ENCODE results near the gene PABPN1L.

GRCh38 chr16:88673593-88674520 is 11.0 kb upstream of the MVD start:
- RRBS, result no CpG with 5 or more reads among the region's 24 CpGs

DNA sequence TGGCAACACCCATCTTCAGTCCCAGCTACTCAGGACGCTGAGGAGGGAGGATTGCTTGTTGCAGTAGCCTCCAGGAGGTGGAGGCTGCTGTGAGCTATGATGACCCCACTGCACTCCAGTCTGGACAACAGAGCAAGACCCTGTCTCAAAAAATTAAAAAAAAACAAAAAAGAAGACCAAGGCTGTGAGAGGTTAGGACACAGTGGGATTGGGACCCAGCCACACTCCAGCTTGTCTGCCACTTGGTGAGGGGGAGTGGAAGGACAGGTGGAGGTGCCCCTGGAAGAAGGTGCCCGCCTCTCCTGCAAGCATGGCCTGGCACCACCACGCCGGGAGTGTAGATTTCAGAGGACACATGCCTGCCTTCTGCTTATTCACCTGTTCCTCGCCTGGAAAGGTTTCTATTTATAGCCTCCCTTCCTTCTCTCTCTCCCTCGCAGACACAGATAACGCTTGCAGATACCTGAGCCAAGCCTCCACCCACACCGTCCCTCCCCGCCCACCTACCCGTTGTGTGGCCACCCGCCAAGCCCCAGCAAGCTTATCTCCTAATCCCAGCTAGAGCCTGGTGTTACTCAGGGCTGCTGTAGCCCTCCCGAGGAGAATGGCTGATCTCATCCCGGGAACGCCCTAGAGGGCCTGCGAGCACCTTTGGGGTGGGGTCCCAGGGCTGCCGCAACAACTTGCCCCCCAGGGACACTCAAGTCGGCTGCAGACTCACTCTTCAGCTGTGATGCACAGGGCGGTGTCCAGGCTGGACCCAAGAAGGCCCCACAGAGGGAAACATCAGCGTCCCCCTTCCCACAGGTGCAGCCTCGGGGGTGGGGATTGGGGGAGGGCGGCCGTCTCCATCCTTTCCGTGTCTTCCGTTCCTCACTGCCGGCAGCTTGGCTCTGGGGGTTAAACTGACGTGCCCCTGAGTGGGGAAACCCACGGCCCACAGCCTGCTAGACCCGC is 1.7 kb upstream of the SNAI3 start:
- RRBS, result no CpG with 5 or more reads among the region's 28 CpGs

GRCh38 chr16:88693194-88693508 is 6.8 kb upstream of the SNAI3 start:
- RRBS, result no CpG with 5 or more reads among the region's 4 CpGs

- RRBS, result 92% methylated on average over 12 of the region's 48 CpGs
Measured at GRCh38 chr16:88697127-88697838, 8.9 kb downstream of the RNF166 start.

- RRBS, result no CpG with 5 or more reads among the region's 19 CpGs
Measured at GRCh38 chr16:88724745-88725231, 18.5 kb downstream of the CTU2 start.

DNA sequence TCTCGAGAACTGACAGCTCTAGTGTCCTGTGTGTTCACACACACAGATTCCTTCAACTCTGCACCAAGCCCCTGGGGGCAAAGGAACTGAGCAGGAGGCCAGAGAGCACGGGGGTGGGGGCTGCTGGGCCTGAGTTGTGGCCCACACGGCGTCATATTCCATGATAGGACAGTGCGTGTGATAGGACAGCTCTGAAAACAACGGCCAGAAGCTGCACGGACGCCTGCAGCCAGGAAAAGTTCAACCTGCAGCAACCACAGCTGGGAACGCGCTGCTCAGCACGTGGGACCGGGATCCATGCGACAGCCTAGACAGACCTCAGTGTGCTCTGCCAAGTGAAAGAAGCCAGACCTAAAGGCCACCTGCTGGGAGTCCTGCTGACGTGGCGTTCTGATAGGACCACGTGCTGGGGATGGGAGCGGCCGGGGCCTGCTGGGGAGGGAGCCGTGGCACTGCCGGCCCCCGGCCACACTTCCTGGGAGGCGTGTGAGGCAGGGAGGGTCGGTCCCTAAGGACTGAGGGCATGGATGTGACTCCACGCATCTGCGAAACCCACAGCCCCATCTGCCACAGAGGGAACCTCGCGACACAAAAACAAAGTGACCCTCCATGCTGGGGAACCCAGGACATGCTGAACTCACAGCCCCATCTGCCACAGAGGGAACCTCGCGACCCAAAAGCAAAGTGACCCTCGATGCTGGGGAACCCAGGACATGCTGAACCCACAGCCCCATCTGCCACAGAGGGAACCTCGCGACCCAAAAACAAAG is 21.7 kb downstream of the CTU2 start:
- RRBS, result no CpG with 5 or more reads among the region's 32 CpGs

- RRBS, result 98% methylated on average over 7 of the region's 26 CpGs
Measured at GRCh38 chr16:88744829-88745507, 38.7 kb downstream of the CTU2 start.

- RRBS, result 7% methylated on average over 3 of the region's 39 CpGs
Measured at GRCh38 chr16:88769380-88770391, 15.3 kb downstream of the PIEZO1 start.

DNA sequence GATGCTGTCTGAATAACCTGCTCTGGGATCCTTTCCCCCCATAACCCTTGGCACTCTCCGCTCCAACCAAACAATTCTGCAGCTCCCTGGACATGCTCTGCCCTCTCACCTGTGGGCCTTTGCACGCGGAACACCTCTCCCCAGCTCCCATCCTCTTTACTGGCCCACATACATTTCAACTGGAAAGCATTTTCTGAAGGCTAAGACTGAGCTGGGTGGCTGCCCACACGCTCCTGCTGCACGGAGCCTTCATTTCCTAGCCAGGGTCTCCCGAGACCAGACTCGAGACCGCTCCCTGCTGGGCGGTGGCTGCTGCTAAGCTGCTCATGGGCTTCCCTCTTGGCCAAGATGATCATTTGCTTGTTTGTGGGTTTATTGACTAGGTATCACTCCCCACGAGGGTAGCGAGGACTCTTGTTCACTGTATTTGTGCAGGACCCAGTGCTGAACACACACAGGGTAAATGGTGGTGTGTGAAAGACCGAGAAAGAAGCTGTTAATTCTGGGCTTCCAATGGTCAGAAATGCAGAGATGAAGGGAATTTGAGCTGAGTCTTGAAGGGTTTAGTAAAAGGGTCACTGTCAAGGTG is 805 bp downstream of the TRAPPC2L start:
- RRBS, result no CpG with 5 or more reads among the region's 12 CpGs

DNA sequence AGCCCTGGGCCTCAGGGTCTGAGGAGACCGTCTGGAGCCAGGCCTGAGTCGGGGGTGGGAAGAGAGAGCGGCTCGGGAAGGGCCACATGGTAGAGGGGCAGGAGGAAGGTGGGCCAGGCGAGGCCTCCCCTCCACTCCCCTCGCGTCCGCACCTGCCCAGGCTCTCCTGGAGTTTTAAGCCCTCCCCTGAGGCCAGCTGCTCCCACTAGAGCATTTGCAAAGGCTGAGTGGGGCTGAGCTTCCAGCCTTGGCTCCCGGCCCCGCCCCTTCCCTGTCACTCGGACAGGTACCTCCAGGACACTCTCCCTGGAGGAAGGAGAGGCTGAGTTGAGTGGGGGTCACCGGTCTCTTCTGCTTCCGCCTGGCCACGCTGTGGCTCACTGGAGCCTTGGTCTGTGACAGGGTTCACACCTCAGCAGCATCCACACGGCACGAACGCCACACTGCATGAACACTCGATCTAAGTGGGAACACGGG is at the start of gene PABPN1L:
PABPN1L (minus strand) TSS at position 142 of the 477 bp plus-strand sequence.
- RRBS, result 94% methylated on average over 1 of the region's 19 CpGs

DNA sequence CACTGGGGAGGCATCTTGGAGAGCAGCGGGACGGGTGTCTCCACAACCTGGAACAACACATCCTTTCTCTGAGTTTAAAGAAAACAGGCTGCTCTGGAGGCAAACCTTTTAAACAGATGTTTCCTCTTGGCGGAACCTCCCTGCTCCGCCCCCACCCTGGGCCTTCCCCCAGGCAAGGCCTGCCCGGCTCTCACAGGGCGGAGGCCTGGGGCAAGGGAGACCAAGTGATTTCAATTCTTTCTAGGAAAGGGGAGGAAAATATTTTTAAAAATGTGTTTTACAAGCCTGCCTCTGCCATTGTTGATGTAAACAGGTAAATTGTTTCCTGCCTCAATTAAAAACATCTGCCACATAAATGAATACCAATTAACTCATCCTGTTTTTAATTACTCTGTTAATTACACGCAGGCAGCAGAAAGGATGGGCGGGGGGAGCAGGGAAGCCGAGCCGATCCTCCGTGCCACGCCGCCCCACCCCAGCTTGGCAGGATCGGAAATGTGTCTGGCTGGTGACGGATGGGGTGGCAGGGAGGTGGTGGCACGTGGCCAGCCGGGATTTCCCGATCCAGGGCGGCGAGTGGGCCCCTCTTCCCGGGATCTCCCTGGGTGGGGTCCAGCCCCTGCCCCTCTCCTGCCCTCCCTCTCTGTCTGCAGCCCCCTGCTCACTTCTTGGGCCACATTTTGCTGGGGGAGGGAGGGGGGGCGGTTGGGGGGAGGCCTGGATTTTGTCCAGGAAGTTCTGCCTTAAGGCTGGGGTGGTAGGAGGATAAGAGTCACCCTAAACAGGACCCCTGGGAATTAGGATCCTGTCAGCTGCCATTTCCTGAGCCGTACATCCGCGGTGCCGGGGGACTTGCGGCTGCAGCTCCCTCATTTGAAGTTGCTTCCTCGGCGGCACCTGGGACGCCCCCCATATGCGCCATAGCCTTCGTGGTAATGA is 54.7 kb upstream of the PABPN1L start:
- RRBS, result no CpG with 5 or more reads among the region's 32 CpGs

DNA sequence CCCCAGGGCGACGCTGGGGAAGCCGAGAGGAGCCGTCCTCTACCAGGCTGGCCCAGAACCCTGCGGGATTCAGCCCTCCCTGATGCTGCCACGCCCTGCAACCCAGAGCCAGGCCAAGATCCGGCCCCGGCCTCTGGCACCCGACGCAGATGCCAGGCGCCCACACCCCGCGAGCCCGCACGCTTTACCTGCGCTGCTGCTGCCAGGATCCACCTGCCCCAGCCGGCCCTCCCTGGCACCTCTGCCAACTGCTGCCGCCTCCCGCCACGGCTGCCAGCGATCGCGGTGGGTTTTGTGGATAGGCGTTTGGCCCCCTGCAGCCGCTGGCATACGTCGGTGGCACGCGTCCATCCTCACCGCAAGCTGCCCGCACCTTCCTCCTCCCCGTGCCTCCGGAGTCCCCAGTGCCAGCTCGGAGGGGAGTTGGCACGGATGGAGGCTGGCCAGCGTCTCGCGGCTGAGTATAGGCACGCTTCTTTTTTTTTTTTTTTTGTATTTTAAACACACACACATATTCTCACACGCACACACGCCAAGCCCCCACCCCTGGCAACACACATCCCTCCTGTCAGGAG is 41.3 kb upstream of the ACSF3 start:
- RRBS, result 0% methylated on average over 6 of the region's 41 CpGs

- RRBS, result no CpG with 5 or more reads among the region's 13 CpGs
Measured at GRCh38 chr16:89276025-89276288, 58.5 kb downstream of the ZNF778 start.

GRCh38 chr16:89290528-89291332 is 73.2 kb downstream of the ZNF778 start:
- RRBS, result 36% methylated on average over 7 of the region's 32 CpGs

- RRBS, result no CpG with 5 or more reads among the region's 29 CpGs
Measured at GRCh38 chr16:89292197-89293075, 74.9 kb downstream of the ZNF778 start.

DNA sequence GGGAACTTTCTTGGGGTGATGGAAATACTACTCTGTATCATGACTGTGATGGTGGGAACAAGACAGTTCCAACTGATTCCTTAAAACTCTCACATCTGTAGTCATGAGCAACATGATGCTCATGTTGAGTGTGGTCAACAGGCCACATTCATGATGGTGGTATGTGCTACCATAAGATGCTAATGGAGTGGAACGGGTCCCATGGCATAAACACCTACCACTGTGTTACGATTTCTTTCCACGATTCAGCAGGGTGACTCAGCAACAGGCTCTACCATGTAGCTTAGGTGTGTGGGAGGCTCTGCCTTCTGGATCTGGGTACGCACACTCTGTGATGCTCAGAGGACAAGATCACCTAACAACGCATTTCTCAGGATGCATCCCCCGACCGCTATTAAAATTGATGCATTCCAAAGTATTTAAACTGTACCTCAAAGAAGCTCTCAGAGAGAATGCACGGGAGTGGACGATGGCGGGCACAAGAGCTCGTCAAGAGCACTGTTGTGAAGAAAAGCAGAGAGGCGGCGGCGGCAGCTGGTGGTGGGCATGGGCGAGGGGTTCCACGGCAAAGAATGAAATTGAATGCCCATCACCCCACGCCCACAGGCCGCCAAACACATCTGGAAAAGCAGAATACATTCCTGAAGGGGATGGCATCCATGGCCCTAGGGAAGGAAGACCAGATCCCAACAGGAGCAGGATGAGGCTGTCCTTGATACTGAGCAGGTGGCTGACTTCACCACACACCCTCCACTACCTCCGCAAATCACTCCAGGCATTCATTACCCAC is 133.4 kb downstream of the ZNF778 start:
- RRBS, result no CpG with 5 or more reads among the region's 19 CpGs

DNA sequence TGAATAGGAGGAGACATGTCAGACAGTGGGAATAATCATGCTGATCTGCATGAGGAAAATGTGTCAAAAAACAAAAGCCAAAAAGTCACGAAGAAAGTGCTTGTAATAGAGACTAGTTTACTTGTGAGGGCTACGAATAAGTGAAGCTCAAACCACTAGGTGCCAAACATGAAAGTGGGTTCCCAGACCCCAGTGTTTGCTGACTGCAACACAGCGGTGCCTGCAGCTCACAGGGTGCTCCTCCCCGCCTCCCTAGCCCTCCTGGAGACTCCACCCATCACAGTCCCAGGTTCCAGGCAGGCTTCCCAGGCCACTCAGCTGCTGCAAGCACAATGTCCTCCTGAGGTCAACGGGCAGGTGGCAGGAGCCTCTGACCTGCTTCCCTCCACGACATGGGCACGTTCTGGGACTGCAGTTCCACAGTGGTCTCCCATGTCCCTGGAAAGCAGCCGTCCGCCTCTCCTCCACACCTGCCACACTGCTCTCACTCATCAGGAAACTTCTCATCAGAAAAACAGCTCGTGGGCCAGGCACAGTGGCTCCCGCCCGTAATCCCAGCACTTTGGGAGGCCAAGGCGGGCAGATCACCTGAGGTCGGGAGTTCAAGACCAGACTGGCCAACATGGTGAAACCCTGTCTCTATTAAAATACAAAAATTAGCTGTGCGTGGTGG is 96.4 kb downstream of the ANKRD11 start:
- RRBS, result no CpG with 5 or more reads among the region's 15 CpGs

DNA sequence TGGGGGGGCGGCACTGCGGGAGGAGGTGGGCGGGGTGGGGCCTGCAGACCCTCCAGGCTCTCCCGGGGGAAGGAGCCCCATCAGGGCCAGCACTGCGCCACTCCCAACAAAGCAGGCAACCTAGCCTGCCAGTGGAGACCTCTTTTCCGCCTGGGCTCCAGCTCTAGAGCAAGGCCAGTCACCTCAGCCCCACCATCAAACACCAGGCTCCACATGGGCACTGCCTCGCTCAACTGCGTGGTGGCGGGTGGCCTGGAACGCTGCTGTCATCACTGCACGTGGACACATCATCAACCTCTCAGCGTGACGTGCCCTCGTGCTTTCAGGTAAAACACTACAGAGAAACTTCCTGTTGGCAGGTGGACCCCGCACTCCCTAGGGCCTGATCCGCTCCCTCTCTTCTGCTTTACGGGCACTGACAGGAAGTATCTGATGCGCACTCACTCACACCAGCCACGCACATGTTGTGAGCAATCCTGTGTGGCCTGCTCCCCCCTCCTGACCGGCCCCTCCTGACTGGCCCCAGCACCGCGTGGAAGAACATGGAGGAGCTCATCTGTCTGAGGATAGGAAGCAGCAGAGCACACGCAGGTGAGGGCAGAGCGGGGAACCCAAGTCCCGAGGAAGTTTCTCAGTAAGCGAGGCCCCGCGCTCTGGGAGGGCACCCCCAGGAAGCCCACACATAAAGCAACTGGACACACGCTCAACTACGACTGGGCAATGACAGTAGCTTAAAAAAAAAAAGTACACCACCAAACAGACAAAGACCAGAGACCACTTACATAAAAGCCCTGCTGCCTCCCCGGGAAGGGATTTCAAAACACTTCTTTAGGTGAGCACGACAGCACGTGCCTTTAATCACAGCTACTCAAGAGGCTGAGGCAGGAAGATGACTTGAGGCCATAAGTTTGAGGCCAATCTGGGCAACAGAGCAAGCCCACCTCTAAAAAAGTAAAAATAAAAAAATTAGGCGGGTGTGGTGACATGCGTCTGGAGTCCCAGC is 87.2 kb downstream of the ANKRD11 start:
- RRBS, result no CpG with 5 or more reads among the region's 35 CpGs

- RRBS, result no CpG with 5 or more reads among the region's 32 CpGs
Measured at GRCh38 chr16:89422301-89423613, 67.6 kb downstream of the ANKRD11 start.

- RRBS, result no CpG with 5 or more reads among the region's 15 CpGs
Measured at GRCh38 chr16:89467181-89467964, 23.0 kb downstream of the ANKRD11 start.

Data from epithelial cell of prostate (primary cell).